Calu3 (cell line): ENCODE measurements around the genes CXCL8, PPBP and ART3.

- PRO-cap: no peak
Observed at GRCh38 chr4:73378624-73379374, 25.3 kb upstream of the ALB start.

- PRO-cap: no peak
Observed at GRCh38 chr4:73411807-73412377, 7.8 kb downstream of the ALB start.

- PRO-cap: no peak
Observed at GRCh38 chr4:73413243-73413742, 9.2 kb downstream of the ALB start.

DNA sequence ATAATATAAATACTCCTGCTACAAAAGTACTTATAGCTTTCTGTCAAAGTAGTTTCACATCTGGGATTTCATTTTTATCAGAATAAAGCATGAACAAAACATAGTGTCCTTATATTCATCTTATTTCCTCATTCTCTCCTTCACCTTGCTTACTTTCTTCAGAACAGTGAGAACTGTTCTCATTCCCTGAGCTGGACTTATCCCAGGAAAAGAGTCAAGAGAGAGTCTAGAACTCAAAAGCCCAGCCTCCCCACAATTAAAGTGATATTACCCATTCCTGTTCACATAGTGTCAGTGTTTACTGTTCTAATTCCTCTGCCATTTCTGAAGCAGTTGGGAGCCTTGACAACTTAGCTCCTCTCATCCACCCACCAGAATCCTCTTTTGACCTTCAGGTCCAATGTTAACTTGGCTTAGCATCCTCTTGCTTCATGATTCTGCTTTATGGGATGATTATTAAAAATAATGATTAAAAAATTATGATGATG lies 42.9 kb downstream of the RASSF6 start:
- PRO-cap: no peak

DNA sequence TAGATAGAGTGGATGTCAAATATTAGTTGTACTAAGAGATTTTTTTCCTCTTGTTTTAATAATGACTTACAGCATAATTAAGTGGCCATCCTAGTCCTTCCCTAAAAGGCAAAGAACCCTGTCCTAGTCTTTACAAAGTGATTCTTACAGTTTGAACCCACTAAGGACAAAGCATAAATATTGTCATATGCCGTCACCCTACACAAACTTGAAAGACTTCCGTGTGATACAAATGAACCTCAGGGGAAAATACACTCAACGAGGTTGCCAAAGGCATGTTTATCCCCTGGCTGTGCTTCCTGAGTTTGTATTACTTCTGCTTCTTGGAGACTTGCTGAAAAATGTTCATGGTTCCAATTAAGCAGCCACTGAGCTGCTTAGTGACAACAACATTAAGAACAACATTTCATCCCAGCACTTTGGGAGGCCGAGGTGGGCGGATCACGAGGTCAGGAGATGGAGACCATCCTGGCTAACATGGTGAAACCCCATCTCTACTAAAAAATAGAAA lies 16.4 kb downstream of the RASSF6 start:
- PRO-cap: no peak

- PRO-cap: no peak
Observed at GRCh38 chr4:73607176-73607922, 12.9 kb downstream of the RASSF6 start.

- PRO-cap: bidirectional peak, plus-strand start at chr4:73677186, minus-strand start at chr4:73677024
Observed at GRCh38 chr4:73676776-73677361, 56.6 kb upstream of the RASSF6 start.

- PRO-cap: unidirectional peak, plus-strand start at chr4:73740569
Observed at GRCh38 chr4:73740291-73741119, at the start of gene CXCL8. Gene CXCL8, plus strand, starts transcription at chr4:73740569.

- PRO-cap: no peak
Observed at GRCh38 chr4:73884603-73884912, 15.4 kb downstream of the CXCL1 start.

- PRO-cap: no peak
Observed at GRCh38 chr4:73987922-73988566, at the start of gene PPBP. Gene PPBP, minus strand, starts transcription at chr4:73988190.

GRCh38 chr4:74095448-74096074 lies 3.4 kb downstream of the CXCL2 start:
- PRO-cap: no peak

GRCh38 chr4:74096075-74096312 lies 3.0 kb downstream of the CXCL2 start:
- PRO-cap: bidirectional peak, plus-strand start at chr4:74096207, minus-strand start at chr4:74096152

GRCh38 chr4:74157180-74157528 lies 764 bp upstream of the MTHFD2L start:
- PRO-cap: no peak

DNA sequence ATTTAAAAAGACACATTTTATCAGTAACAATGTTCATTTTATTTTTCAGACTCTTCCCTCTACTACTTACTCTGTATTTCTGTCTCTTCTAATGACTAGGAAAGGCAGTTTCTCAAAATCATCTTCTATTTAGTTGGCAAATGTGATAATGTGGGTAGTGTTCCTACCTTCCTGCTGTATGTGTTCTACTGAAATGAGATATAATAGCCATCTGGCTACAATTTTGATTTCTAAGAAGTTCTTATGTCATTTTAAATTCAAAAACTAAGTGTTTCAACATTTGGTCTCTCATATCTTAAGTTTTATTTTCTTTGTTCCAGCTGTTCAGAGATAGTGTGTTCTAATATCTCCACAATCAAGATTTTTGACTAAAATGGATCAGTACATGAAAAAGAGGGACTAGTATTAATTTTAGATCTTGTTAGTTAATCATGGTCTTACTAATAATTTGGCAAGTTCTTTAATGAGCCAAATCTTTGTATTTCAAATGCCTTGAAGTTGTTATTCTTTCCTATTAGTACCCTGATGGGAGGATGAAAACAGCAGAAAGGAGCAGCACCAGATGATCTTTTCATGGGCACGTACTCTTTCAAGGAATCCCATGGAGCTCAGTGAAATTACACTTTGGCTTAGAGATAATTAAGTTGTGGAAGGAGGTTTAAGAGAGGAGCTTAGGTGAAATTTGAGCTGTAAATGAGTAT lies 3.5 kb downstream of the MTHFD2L start:
- PRO-cap: no peak

- PRO-cap: bidirectional peak, plus-strand start at chr4:74654559, minus-strand start at chr4:74654373
Observed at GRCh38 chr4:74654071-74654807, 140.1 kb downstream of the BTC start.

DNA sequence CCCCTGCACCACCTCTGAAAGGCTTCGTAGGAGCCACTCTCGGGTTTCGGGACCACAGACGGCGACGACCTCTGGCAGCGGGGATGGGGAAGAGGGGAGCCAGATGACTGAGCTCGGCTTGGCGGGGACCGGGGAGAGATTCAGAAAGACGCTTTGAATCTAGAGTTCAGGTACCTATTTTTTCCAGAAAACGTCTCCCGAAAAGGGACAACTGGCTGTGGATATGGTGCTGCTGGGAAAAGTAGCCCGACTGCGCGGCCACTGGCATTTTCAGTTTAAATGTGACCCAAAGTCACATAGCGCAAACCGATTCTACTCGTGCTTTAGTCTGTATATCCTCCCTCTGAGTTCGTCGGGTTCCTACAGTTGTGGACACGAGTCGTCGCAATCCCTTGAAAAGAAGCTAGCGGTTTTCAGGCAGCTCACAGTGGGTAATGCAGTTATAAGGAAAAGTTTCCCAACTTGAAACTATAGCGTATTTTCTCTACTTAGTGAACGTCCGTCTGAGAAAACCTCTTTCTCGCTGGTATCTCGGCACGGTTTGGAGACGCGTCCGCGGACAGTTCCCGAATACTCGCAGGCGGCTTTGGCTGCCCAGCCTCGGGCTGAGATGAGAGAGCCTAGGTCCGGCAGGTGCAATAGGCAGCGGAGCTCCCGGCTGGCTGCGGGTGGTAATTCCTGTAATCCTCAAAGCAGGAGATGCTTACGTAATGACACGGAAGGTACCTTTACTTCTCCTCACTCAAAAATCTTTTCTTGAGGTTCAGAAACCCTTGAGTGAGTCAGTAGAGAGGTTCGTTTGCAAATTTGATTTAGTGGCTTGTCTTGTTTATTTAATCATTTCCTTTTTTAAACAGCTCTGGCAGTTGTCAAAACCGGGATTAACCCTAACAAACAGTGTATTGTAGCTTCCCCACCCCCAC lies 1.4 kb downstream of the PARM1 start:
- PRO-cap: no peak

DNA sequence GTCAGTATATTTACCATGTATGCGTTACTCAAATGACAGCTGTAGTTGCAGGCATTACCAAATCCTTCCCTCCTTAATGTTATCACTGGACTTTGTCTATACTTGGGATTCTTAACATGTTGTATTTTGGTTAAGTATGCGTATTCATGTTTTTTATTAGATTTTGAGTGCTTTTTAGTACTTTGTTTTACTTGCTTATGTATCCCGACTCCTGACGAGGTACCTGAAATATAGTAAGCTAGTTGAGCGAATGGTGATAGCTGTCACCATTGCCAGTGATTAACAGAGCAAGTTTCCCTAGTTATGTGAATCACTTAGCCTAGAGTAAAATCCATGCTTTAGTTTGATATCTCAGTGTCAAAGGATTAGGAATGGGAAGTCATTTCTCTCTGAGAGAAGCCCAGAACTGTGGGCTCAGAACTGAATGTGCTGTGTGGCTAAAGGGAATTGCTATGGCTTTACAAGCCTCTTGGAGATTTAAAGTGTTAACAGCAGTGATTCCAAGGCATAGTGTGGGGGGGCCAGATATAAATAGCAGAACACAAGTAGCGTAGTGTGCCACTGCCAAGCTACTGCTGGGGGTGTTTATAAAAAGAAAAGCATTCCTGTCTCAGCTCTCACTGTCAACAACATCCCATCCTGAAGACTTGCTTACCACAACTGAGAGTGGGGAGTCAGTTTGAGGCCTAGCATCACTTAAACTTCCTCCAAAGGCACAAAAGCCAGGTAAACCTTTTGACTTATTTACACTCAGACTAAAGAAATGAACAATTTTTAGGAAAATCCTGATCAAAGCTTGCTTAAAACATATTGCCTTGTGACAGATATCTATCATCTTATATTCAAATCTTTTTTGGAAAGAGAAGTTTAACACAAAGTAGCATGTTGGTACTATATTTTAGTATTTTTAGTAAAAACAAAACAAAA lies at the start of gene ART3:
TSS of gene ART3 (plus strand) at position 616 of the 927 bp plus-strand sequence.
- PRO-cap: no peak

GRCh38 chr4:76087250-76087522 lies 12.7 kb downstream of the ART3 start:
- PRO-cap: no peak

- PRO-cap: no peak
Observed at GRCh38 chr4:76160672-76161320, 12.6 kb upstream of the NUP54 start.

GRCh38 chr4:76212668-76213215 lies 882 bp downstream of the SCARB2 start:
- PRO-cap: no peak